HCT116 (cell line): Measurements from ENCODE around the gene SLC22A13.

DNA sequence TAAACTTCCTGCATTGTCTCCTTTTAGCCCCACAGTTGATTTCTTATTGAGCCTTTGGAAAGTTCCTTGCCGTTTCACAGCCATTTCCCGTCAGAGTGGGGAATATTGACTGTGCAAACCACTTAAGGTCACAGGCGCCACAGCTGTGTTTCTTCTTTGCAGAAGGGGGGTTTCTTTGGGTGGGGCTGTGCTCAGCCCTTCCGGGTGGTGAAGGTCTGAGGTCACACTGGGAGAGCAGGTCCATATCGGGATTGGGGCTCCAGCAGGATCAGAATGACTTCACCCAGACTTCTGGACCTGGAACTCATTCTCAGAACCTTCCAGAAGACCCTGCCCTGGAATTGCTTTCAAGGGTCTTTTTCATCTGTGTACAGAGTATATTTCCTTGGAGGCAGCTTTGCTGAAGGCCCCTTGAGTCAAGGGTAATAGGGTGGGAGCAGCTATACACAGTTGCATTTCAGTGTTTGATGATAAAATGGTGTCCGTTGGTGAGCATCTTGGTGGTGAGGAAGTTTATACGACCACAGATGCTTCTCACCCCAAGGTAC lies 122.7 kb downstream of the ITGA9 start:
- RRBS, result no CpG with 5 or more reads among the region's 7 CpGs

DNA sequence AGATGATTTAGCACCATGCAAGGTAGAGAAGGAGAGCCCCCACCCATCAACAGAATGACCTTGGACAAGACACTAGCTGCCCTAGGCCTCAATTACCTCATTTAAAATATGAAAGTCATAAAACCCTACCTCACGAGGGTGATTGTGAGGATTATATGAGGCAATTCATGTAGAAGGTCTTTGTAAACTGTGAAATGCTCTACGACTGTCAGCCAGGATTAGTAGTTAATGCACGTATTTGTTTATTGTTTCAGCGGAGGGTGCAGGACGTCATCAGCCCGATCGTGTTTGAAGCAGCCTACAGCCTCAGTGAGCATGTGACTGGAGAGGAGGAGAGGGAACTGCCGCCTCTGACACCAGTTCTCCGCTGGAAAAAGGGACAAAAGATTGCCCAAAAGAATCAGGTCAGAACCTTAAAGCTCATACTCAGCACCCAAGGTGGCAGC lies 177.0 kb downstream of the ITGA9 start:
- RRBS, result no CpG with 5 or more reads among the region's 9 CpGs

DNA sequence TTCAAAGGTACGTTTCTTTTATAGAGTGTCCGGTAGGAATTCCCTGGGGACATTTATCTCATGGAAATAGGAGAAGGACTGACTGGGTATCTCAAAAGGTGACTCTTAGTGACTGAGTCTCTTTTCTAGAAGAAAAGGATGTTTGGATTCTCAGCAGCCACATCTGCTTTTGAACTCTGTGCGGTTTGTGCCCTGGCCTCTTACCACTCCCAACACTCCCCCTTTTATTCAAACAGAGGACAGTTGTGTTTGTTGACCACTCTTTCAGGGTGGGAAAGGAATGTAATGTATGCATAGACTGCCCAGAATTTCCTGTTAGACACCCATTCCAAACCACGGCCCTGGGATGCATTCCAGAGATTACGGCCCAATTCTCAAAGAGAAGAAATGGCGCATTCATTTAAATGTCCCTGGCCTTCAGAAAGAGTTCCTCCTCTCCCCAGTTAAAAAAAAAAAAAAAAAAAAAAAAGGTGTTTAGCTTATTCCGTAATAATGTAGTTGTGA lies 54.3 kb upstream of the VILL start:
- RRBS, result no CpG with 5 or more reads among the region's 7 CpGs

DNA sequence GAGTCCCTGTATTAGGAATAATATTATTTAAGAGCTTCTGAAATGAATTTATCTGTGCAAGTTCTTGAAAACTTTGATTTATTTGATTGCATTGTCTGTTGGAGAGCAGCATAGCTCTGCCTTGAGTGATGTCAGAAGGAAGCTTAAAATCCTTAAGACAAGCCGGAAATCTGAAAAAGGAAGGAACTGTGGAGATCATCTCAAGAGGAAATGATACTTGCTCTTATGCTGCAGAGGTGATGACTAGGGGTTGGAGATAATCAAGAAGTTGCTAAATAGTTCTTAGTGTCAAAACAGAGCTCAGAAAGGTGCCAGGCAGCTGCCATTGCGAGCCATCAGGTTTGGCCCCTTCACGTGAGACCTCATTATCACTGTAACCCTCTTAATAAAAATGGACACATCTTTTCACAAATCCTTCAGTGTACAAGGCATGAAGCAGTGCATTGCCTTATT lies 34.7 kb upstream of the VILL start:
- RRBS, result no CpG with 5 or more reads among the region's 3 CpGs

DNA sequence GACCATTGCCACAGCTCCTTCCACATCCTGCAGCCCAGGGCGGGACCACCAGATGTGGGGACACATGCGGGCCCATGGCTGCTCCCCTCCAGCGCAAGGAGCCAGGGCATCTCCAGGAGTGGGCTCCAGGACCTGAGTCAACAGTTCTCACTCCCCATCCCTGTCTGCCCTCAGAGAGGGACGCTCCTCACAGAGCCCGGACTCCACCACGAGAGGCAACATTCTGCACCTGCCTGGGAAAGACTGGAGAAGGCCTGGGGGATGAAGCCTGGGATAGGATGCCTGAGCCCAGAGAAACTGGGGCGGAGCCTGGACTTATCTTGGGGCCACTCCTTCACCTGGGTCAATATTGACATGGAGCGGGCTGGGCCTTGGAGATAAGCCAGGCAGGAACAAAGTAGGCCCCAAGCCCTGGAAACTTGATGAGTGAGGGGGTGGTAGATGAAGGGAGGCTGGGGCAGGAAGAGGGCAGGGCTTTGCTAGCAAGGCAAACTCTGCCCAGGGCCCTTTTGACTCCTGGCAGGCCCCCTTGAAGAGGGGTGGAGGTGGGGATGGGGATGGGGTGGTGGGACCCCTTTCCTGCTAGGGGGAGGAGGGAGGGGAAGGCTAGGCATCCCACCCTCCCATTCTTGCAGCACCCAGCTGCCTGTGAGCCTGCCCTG lies 3.7 kb upstream of the VILL start:
- RRBS, result no CpG with 5 or more reads among the region's 8 CpGs

DNA sequence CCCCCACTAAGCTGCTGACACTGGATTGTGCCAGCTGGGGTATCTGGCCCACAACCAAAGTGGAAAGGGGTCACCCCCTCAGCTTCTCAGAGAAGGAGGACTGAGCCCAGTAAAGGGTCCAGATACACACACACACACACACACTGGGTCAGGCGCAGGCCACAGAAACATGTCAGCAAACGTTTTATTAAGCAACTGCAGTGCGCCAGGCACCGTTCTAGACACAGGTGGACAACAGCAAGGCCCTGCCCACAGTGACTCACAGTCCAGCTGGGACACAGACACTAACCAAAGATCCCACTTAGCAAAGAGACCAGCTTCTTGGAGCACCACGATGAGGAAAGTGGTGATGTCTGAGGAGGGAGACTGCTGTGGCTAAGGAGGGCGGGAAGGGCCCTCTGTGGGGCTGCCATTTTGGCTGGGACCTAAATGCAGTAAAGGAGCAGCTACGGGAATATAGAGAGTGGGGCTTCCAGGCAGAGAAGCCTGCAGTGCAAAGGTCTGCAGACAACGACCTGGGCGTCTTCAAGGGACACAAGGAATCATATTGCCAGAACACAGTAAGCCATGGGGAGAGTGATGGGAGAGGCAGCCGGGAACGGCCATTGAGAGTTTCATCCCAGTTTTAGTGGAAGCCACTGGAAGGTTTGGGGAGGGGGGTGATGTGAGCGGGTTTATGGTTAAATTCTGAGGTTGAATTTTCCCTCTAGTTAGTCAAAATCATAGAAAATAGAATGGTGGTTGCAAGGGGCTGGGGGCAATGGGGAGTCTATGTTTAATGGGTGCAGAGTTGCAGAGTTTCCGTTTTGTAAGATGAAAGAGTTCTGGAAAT lies 2.7 kb upstream of the VILL start:
- RRBS, result no CpG with 5 or more reads among the region's 13 CpGs

GRCh38 chr3:37990974-37991866 lies 634 bp downstream of the VILL start:
- RRBS, result no CpG with 5 or more reads among the region's 11 CpGs

DNA sequence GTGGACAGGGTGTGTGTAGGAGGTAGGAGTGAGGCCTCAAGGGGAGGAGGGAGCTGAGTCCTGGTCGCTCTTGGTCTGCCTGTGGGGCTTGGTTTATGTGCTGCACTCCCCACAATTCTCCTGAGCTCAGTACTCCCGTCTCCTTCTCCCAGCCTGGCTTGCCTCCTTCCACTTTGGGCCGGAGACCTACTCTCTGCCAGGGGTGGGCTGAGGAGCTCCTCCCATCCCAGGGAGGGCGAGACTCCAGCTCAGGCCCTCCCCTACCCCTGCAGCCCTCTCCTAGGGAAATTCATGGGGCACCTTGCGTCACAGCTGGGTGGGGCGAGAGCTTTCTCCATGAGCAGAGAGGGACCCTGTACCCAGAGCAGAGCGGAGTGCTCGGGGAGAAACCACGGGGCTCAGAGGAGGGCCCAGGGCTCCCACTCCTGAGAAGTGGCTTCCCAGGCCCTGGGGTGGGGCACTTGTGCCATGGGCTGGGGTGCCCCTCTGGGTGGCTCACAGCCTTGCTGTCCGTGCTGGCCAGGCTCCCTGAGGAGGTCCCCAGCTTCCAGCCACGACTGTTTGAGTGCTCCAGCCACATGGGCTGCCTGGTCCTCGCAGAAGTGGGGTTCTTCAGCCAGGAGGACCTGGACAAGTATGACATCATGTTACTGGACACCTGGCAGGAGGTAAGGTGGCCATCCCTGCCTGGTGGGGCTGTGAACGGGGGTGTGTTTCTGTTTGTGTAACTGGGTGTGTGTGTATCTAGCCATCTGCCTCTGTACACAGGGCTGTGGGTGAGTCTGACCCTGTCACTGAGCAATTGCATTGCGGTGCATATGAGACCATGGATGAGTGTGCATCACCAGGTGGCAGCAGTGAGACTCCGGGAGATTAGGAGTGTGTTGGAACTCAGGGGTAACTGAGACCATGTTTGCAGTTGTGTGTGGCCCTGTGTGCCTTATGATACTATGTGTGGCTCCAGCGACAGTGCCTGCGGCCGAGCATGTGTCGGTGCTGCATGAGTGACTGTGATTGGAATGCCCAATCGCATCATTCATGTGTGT lies 13.5 kb downstream of the VILL start:
- RRBS, result no CpG with 5 or more reads among the region's 20 CpGs

GRCh38 chr3:38039848-38040499 lies 966 bp downstream of the DLEC1 start:
- RRBS, result no CpG with 5 or more reads among the region's 18 CpGs

DNA sequence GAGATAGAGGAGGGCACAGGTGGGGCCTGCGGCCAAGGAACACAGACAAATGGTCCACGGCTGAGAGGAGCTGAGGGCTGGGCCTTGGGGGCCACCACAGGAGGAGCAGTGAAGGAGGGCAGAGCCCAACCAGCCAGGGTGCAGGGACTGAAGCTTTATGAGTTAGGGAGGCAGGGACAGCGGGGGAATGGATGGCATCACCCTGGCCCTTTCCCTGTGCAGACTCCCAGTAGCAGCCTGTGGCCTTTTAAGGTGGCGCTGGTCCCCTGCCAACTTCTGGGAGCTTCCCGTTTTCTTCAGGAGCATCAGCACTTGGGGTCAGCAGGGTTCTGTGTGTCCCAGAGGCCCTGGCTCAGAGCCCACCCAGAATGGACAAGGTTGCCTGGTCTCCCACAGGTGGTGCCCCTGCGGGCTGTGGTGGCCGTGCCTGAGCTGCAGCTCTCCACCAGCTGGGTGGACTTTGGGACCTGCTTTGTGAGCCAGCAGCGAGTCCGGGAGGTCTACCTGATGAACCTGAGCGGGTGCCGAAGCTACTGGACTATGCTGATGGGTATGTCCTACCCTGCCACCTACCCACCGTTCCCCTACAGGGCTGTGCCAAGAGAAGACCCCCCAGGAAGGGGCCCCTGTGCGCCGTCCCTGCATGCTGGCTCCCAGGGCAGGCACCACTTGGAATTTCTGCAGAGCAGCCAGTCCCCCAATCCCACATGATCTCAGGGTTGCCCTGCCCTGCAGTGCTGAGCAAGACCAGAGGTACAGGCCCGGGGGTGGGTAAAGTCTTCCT lies 15.5 kb downstream of the ACAA1 start:
- RRBS, result no CpG with 5 or more reads among the region's 15 CpGs

GRCh38 chr3:38265364-38266042 lies at the start of gene SLC22A13:
SLC22A13 (plus strand) TSS chr3:38265812.
- RRBS, result no CpG with 5 or more reads among the region's 2 CpGs

GRCh38 chr3:38455019-38455489 lies 1.4 kb downstream of the ACVR2B start:
- RRBS, result 2% methylated on average over 7 of the region's 45 CpGs

DNA sequence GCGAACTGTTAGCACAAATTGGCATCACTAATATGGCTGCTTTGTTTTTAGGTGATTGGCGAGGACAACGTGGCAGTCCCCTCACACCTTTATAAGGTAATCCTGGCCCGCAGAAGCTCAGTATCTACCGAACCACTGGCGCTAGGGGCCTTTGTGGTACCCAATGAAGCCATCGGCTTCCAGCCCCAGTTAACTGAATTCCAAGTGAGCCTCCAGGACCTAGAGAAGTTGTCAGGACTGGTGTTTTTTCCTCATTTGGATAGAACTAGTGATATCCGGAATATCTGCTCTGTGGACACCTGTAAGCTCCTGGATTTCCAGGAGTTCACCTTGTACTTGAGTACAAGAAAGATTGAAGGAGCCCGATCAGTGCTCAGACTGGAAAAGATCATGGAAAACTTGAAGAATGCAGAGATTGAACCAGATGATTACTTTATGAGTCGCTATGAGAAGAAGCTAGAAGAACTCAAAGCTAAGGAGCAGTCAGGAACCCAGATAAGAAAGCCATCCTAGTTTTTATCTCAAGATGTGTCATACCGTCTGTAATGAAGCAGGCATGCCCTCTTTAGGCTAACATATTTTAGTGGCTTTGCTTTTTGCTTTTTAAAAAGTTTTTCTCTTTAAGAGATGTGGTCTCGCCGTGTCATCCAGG lies 27.8 kb downstream of the EXOG start:
- RRBS, result no CpG with 5 or more reads among the region's 13 CpGs

- RRBS, result 7% methylated on average over 19 of the region's 26 CpGs
These were observed 249 bp downstream of the SCN5A start for GRCh38 chr3:38649309-38649566.

DNA sequence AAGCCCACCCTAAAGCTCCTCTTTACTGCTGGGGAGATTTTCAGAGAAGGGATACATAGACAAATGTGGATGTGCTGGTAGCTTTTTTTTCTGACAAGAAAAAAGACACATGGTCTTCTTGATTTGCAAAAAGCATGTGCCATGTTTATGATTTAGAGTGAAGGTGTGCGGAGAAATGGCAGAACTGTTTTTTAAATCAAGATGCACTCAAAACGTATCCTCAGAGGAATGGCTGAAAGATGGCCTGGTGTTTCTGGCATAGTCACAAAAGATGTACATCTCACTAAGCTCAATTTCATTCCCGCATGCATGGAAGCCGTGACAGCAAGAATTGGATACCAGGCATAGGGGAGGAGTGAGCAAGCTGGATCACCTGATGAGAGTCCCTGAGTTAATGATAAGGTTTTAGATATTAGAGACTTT lies 13.2 kb downstream of the GORASP1 start:
- RRBS, result no CpG with 5 or more reads among the region's 4 CpGs

GRCh38 chr3:39139130-39139911 lies 14.1 kb downstream of the CSRNP1 start:
- RRBS, result no CpG with 5 or more reads among the region's 6 CpGs

DNA sequence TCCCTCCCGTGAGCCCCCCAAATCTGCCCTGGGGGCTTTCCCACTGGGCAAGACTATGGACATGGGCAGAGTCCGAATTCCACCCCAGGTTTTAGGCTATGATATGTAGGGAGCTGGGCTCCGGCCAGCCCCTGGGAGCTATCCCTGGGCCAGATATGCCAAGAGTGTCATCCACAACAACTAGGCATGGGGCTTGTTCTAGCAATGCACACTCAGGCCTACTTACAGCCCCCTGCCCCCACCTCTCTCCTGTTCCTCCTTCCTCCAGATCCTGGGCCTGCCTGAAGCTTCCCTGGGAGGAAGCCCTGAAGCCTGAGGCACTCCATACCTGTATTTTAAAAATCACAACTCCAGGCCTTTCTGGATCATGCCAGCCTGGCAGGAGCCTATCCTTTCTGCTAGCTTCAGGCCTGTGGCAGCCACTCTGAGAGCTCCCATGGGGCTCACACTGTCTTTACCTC lies 550 bp downstream of the XIRP1 start:
- RRBS, result no CpG with 5 or more reads among the region's 3 CpGs

DNA sequence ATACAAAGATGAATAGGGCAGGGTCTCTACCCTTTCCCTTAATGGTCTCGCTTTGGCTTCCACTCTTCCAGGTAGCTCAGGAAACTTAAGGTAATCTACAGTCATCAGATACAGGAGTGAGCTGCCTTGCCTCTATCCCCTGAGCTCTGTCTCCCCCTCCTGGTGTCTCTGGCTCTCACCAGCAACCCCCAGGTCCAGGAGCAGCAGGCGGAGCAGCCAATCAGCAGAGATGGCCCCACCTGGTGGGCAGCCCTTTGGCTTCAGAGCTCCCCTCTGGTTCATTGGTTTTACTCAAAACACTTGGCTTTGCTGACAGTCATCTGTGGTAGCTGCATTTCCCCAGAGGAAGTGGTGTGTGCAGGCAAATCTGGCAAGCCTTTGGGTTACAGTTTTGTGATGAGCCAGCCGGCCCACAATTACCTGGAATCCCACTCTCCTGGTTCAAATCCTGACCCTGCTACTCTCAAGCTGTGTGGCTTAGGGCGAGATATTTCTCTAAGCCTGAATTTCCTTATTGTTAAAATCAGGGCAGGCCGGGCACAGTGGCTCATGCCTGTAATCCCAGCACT lies 8.6 kb upstream of the CX3CR1 start:
- RRBS, result no CpG with 5 or more reads among the region's 5 CpGs

- RRBS, result no CpG with 5 or more reads among the region's 18 CpGs
These were observed 2.3 kb downstream of the RPSA start for GRCh38 chr3:39408684-39409295.

DNA sequence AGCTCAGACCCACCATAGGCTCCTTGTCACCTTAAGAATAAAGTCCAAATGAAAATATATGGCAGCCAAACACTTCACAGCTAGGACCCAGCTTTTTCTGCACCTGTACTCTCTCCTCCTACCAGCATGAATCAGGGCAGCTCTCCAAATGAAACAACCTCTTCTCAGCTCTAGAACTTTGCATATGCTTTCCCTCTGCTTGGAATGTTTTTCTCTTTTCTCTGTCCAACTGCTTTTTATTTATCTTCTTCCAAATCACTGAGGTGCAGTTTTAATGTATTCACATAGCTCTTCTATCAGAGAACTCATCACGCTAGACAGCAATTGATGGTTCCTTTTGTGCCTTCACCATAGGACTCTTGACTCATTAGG lies 163.2 kb upstream of the MYRIP start:
- RRBS, result no CpG with 5 or more reads among the region's 1 CpG